Skeletal muscle satellite cell (primary cell): ENCODE measurements around the genes PAQR5 and RPLP1.

- CAGE, long polyA plus RNA: no peak
Measured at GRCh38 chr15:68818349-68819370, 2.0 kb downstream of the ANP32A start.

DNA sequence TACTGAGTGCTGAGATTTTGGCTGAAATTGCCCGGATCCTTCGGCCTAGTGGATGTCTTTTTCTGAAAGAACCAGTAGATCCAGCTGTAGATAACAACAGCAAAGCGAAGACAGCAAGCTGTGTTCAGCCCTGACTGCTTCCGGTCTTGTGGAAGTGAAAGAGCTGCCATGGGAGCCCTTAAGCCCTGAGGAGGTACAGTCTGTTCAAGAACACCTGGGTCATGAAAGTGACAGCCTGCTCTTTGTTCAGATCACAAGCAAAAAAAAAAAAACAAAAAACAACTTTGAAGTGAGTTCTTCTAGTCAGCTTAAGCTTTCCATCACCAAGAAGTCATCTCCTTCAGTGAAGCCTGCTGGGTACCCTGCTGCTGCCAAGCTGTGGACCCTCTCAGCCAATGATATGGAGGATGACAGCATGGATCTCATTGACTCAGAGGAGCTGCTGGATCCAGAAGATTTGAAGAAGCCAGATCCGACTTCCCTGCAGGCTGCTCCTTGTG lies 13.4 kb upstream of the ANP32A start:
- CAGE, long polyA plus RNA: no peak

DNA sequence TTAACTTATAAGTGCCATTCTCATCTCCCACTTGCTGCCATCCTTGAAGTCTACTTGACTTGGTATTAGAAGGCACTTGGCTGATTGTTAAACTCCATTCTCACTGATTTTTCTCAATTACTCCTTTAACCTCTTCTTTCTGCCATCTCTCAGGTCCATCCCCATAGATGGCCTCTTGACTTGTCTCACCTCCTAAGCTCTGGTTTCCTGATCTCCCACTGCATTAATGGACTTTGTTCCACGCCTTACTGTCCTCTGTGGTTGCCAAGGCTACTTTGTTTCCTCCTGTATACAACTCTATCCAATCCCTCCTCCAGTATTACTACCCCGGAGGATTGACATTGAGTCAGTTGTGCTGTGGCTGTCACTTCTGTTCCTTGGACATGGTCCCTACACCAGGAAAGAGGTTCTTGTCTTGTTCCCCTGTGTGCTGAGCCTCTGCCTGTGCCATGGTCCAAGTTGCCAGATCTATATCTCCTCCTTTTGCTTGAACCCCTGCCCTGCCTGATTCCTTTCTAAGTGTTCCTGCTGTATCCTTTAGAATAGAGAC lies 10.6 kb upstream of the GLCE start:
- CAGE, long polyA plus RNA: no peak

GRCh38 chr15:69154630-69155256 lies 5.7 kb upstream of the GLCE start:
- CAGE, long polyA plus RNA: no peak

DNA sequence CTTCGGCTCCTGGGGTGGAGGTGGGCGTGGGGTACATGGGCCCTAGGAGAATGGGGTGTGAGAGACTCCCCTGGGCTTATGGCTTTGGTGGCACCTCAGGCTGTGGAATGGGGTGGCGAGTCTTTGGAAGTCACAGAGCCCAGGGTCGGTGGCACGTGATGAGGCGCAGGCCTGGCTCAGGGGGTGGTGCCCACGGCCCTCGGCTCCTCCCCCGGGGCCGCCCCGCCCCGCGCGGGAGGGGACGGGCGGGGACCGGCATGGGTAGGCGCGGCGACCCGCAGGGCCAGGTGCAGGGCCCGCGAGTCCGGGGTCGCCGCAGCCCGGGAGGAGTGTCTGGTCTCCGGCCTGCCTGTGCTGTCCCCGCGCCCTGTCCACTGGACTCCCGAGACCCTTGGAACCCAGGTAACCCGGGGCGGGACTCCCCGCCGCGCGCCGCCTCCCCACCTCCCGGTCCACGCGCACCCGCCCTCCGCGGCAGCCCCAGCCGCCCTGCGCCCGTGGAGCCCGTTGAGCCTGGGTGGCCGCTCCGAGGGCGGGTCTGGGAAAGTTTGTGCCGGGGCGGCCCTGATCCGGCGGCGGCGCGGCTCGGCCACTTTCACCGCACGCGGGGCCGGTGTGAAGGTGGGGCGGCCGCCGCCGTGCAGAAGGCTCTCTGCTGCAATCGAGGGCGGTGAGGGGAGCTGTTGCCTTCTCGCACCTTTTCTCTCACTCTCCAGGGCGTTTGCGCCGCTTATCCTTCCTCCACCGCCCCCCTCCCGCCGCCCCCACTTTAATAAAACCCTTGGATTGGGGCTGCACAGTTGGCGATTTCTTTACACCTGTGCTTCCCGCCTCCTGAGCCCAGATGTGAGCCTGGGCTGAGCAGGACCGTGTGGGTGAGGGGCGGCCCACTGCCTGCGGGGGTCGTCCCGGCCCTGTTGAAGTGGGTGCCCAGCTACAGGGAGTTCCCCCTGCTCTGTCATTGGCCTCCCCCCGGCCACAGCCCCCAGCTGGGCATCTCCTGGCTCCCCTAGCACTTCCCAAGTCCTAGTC lies at the start of gene PAQR5:
PAQR5 (plus strand) TSS at position 258 of the 1,032 bp plus-strand sequence.
- CAGE, long polyA plus RNA: no peak

DNA sequence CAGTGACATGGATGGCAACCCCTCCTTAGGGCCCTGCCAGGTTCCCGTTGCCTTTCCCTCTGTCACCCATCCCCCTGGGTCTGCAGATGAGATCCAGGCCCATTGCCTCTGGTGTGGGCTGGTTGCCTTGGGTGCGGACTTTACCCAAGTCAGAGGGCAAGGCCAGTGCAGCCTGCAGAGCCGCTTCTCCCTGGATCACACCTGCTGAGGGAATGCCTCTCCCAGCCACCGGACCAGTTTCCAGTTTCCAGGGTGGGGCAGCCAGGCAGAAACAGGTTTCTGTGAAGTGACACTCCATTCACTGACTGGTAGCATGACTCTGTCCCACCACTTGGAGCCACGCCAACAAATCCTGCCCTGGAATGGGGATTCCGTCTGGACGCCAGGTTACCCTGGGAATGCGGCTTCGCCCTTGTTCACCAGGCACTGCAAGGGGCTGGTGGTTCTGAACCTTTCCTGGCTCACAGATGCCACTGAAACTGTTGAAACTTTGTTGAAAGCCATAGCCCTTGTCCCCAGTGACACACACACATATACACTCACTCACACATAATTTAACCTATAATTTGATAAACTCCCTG lies 30.1 kb downstream of the PAQR5 start:
- CAGE, long polyA plus RNA: no peak

- CAGE, long polyA plus RNA: no peak
Measured at GRCh38 chr15:69451773-69452253, 805 bp upstream of the RPLP1 start.

GRCh38 chr15:69452254-69453261 lies at the start of gene RPLP1:
RPLP1 (plus strand) TSS chr15:69452818.
- CAGE, long polyA plus RNA: start-site peak on the plus strand at chr15:69452804-69452922, 44,926 and 43,117 reads in 2 replicates

GRCh38 chr15:69453262-69454067 lies 847 bp downstream of the RPLP1 start:
- CAGE, long polyA plus RNA: no peak

- CAGE, long polyA plus RNA: no peak
Measured at GRCh38 chr15:69546151-69546499, 93.5 kb downstream of the RPLP1 start.

GRCh38 chr15:69808764-69809363 lies 288.9 kb downstream of the TLE3 start:
- CAGE, long polyA plus RNA: no peak

DNA sequence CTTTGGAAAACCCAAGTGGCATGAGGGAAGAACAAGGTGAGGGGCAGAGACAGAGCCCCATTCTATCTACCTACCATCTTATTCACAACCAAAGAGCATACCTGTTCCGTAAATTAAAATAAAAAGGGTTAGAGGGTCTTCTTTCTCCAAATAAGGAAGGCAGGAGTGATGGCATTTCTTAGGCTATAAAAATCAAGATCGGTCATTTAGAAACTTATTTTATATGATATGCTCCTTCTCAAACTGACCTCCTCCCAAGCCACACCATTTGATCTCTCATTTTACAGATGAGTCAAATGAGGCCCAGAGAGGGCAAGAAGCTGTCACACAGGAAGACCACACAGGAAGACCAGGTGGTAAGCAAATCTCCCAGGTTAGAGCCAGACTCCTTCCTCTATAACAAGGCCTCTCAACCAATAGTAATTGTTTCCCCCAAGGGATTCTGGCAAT lies 13.9 kb downstream of the TLE3 start:
- CAGE, long polyA plus RNA: no peak

DNA sequence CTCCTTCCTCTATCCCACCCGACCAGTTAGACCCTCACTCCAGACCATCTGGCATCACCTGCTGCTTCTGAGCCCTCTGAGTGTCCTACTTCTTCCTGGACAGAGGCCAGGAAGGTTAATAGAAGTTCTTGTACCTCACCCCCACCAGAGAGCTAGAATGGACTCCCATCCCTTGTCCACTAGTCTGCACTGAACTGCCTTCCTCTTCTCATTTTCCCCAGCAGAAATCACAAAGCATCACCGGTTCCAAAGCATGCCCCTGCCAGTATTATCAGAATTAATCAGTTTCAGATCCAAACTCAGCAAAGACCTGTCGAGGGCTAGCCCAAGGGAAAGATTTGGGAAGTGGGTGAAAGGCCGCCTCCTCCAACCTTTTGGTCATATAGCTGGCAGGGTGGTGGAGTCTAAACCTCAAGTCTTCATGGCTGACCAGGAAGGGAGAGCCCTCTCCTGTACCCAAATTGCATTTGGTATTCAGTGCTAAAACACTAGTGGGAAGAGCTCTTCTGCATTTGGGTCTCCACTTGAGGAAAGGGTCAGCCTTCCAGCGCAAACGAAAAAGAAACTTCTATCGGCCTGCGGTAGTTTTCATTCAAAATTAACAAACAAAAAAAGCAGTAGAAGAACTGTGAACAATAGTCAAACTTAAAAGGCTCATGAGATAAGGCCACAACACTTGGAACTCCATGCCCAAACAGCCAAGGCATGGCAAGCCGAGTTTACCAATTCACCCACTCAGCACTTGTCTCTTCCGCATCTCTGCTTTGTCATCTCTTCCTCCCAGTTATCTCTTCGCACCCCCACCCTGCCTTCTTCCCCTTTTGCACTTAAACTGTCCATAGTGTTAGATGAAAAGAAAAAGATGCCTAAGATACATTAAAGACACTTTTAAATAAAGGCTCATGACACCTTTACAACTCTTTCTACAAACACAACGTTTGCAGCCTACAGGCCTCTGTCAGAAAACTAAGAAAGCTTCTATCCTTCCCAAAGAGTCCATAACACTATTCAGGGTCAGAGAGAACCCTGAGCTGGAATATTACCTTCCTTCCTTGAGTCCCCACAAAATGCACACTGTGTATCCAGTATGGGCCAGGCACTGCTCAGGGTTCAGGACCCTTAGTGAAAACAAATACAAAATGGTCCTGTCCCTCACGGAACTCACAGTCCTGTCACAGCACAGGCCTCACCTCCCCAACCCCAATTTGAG lies 11.2 kb downstream of the TLE3 start:
- CAGE, long polyA plus RNA: no peak

- CAGE, long polyA plus RNA: no peak
Measured at GRCh38 chr15:70089666-70090161, 8.0 kb downstream of the TLE3 start.

- CAGE, long polyA plus RNA: no peak
Measured at GRCh38 chr15:70111335-70111697, 13.6 kb upstream of the TLE3 start.

DNA sequence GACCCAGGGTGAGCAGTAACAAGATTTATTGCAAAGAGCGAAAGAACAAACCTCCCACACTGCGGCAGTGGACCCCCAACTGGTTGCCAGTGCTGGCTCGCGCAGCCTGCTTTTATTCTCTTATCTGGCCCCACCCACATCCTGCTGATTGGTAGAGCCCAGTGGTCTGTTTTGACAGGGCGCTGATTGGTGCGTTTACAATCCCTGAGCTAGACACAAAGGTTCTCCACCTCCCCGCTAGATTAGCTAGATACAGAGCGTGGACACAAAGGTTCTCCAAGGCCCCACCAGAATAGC lies 176.9 kb downstream of the UACA start:
- CAGE, long polyA plus RNA: no peak

- CAGE, long polyA plus RNA: no peak
Measured at GRCh38 chr15:70714049-70714473, 49.3 kb downstream of the UACA start.

DNA sequence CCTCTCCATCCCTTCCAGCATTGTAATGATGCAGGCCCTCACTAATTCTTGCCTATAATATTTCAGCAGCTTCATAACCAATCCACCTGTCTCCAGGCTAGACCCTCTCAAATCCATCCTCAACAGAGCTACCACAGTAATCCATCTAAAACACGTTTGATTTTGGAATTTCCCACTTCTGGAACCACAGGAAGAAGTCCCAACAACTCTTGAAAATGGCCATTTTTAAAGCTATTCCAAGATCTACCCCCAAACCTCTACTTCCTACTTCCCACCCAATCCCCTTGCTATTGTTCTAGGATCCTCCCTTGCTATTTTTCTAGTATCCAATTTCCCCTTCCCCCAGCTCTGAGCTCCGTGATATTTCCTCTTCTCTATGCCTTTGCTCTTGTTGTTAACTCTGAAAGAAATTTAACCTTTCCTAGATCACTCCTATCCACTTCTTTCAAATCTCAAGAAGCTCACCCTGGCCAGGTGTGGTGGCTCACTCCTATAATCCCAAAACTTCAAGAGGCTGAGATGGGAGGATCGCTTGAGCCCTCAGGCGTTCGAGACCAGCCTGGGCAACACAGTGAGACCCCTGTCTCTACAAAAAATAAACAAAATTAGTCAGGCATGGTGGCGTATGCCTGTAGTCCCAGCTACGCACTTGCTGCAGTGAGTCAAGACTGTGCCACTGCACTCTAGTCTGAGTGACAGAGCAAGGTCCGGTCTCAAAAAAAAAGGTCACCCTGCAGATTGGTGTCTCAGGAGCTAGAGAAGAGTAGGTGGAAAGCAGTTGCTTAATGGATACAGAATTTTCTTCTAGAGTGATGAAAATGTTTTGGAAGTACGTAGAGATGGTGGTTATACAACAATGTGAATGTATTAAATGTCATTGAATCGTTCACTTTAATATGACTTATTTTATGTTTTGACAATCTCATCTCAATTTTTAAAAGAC lies 13.0 kb downstream of the UACA start:
- CAGE, long polyA plus RNA: no peak

DNA sequence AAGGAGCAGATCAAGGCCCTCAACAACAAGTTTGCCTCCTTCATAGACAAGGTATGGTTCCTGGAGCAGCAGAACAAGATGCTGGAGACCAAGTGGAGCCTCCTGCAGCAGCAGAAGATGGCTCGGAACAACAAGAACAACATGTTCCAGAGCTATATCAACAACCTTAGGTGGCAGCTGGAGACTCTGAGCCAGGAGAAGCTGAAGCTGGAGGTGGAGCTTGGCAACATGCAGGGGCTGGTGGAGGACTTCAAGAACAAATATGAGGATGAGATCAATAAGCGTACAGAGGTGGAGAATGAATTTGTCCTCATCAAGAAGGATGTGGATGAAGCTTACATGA lies 5.0 kb upstream of the LARP6 start:
- CAGE, long polyA plus RNA: no peak

- CAGE, long polyA plus RNA: no peak
Measured at GRCh38 chr15:71125029-71125420, 9.8 kb downstream of the THSD4 start.